ENCODE results near the genes DYSF, FBXO41 and ALMS1.

GRCh38 chr2:71465974-71467281, at the start of gene DYSF:
Gene DYSF, plus strand, starts transcription at chr2:71466699.
- RRBS = 2% methylated on average over 43 of the region's 102 CpGs

- RRBS = no CpG with 5 or more reads among the region's 7 CpGs
These were observed 127.5 kb downstream of the DYSF start for GRCh38 chr2:71593993-71594493.

- RRBS = no CpG with 5 or more reads among the region's 5 CpGs
These were observed 179.4 kb downstream of the DYSF start for GRCh38 chr2:71645900-71646389.

DNA sequence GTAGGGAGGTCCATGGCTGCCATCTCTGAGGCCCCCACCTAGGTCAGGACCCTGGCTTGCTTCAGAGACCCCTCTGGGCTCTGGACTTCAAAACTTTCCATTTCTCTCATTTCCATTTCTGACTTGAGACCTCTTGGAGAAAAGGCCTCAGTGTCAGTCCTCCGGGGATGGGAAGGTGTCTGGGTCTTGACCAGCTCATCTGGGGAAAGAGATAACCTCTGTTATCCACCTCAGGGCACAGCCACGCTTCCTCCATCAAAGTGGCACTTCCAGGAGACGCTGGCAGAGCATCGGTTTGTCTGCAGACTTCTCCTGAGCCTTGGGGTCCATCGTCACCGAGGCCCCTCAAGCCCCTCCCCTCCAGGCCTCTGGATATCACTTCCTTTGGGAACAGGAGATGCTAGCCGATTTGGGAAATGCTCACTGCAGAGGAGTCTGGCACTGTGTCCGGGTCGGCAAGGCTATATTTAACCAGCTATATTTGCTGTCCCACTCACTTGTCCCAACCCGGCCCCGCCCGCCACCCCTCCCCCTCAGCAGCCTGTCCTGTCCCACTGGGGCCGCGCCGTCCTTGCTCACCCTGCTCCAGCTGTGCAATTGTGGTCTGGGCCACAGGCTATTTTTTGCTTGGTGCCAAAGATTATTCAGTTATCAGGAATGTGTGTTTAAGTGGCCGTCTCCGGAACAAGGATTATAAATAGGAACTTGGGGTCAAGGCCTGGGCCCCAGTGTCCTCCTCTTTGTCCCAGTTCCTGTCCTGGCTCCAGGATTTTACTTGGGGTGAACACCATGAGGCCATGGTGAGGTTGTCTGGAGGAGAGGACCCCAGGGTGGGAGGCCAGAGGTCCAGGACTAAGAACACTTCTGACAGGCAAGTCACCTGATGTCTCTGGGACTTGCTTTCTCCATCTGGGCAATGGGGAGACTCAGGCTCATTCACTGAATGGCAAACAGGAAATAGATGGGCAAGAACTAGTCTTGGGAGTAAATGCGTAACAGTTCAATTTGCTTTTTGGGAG, 250.3 kb downstream of the DYSF start:
- RRBS = no CpG with 5 or more reads among the region's 18 CpGs

- RRBS = no CpG with 5 or more reads among the region's 1 CpG
These were observed 285.2 kb downstream of the DYSF start for GRCh38 chr2:71751671-71752036.

DNA sequence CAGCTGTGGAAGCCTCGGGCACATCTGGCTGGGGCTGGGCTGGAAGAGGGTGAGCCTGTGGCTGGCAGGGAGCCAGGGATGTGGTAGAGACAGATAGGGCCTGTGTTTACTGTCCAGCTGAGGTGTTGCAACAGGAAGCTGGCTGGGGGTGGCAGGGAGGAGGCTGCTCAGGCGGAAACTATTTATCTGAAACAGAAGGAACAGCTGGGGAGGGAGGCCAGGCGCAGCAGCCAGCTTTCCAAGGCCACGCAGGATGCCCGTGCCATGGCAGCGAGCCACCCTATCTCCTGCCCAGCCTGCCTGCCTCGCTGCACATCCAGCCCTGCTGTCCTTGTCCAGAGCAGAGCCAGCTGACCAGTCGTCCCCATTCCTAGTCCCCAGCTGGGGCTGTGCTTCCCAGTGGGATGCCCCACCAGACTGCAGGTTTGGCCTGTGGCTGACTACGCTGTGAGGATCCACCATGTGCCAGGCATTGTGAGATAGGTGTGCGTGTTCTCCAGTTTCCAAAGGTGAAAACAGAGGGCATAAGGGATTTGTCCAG, 264.6 kb downstream of the CYP26B1 start:
- RRBS = no CpG with 5 or more reads among the region's 10 CpGs

DNA sequence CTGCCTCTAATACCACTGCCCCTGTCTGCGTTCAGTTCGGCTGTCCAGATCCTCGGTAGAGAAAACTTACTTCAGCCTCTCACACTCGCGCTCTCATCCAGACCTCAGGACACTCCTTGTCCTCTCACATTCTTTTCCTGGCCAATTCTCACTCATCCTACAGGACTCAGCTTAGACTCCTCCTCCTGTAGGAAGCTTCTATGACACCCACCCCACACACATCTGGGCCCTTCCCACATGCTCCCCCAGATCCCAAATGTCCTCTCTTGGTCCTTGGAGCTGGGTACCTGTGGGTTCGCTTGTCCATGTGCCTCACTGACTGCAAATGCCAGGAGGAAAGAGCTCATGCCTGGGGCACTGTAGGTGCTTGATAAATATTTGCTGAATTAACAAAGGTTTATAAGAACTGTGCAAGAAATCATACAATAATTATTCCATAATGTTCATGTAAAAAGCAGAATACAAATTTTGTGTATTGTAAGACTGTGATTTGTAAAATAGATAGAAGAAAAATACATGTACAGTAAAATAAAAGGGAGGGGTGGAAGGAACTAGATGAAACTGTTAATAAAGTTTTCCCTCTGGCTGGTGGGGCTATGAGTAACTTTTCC, 182.7 kb downstream of the CYP26B1 start:
- RRBS = no CpG with 5 or more reads among the region's 6 CpGs

- RRBS = no CpG with 5 or more reads among the region's 5 CpGs
These were observed 59.4 kb downstream of the CYP26B1 start for GRCh38 chr2:72088178-72088745.

DNA sequence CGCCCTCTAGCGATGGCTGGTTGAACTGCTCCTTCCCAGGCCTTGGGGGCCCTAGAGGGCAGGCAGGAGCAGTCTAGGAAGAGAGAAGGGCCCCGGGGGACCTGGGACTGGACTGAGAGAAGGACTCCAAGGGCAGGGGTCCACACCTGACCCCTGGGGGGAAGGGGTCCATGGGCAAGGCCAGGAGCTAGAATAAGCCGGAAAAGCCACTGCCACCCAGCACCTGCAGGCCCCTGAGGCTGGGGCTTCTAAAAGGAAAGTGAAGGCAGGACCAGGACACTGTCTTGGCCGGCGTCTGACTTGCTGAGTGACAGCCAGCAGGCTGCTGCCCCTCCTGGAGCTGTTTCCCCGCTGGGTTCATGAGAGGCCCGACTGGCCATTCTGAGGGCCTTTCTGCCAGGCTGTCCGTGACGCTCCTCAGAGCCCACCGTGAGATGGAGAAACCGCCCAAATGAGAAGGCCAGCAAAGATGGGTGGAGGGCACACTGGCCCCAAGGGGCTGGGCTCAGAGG, 10.0 kb downstream of the CYP26B1 start:
- RRBS = 38% methylated on average over 3 of the region's 12 CpGs

GRCh38 chr2:72488388-72489307, 337.2 kb downstream of the EXOC6B start:
- RRBS = no CpG with 5 or more reads among the region's 5 CpGs

DNA sequence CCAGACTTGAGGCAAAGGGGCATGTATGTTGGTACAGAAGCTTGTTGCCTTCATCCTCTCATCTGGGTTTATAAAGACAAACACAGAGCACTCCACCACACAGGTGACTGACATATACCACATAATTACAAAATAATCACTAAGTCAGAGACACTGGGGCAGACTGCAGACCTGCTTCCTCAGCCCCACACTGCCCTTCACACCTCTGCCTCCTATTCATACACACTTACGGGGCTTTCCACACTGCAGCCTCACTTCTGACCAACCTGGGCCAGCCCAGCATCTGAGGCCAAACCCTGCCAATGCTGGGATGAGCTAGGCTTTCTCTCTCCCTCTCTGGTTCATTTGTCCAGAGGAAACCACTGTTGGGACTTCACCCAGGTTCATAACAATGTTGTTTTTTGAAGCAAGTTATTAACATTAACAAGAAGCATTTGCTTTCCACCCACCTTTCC, 4.5 kb downstream of the EMX1 start:
- RRBS = no CpG with 5 or more reads among the region's 1 CpG

- RRBS = no CpG with 5 or more reads among the region's 9 CpGs
These were observed 76.9 kb downstream of the SFXN5 start for GRCh38 chr2:72994636-72995077.

DNA sequence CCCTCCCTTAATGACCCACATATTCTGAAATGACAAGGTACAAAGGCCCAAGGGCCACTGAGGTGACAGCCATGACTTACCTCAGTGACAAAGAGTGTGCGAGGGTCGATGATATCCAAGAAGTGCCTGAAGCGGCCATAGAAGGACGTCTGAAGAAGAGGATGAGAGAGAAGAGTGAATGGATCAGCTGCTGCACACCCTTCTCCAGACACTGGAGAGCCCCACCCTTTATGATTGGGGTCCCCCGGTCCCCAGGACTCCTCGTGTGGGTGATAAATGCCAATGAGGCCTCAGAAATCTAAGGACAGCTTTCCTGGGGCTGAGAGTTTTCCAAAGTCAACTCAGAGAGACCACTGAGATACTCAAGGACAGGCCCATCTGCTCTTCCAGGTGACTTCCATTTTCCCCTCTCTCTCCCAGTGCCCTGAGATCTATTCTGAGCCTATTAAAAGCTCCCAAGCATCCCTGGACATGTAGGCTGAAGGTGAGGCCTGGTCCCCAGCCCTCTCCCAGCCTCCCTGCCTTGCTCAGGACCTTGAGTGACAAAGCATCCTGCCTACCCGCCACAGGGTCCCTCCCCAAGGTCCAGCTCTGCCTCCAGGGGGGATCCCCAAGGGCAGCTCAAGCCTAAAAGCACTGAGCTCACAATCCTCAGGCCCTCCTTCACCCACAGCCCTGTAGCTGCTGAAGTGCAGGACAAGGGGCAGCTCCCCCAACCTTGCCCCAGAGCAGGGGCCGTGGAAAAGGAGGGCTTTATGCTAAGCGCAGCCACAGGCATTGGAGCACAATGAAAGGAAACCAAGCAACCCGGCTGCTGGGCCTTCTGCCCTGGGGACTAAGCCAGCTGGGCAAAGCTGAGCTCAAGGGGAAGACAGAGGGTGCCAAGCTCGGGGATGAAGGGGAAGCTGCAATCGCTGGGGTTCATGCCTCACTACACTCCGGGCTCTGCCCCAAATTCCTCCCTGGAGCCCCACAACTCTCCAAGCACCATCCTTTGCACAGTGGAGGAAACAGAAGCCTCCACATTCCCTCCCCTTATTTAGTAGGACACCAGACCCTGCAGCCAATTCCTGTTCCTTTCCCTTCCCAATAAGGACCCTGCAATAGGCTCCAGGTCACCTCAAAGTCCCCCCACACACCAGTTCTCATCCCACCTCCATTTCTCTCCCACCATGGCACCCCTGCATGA, 12.7 kb downstream of the SFXN5 start:
- RRBS = no CpG with 5 or more reads among the region's 13 CpGs

DNA sequence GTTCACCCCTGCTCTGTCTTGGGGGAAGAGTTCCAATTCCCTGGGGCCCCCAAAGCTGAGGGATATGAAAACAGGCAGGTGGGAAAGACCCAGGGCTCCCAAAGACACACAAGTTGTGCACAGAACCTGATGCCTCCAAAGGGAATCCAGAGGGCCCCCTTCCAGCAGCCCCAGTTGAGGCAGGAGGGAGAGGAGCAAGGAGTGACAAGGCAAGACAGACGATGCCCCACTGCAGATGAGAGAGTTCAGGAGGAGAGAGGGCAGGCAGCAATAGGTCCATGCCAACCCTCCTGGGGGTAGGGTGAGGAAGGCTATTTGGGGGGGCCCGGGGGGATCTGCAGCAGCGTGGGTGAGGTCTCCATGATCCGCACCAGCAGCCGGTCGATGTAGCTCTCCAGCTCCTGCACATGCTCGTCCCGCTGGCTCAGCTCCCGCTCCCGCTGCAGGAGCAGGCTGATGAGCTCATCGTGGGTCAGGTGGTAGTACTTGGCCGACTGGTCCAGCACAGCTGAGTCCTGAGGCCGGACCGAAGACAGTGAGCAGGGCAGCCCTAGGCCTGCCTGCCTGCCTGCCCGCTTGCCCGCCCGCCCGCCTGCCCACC, 3.8 kb upstream of the SFXN5 start:
- RRBS = 85% methylated on average over 4 of the region's 18 CpGs

- RRBS = under 1% methylated on average over 28 of the region's 97 CpGs
These were observed at the start of gene FBXO41 for GRCh38 chr2:73283793-73284994. Gene FBXO41, minus strand, starts transcription at chr2:73284478.

DNA sequence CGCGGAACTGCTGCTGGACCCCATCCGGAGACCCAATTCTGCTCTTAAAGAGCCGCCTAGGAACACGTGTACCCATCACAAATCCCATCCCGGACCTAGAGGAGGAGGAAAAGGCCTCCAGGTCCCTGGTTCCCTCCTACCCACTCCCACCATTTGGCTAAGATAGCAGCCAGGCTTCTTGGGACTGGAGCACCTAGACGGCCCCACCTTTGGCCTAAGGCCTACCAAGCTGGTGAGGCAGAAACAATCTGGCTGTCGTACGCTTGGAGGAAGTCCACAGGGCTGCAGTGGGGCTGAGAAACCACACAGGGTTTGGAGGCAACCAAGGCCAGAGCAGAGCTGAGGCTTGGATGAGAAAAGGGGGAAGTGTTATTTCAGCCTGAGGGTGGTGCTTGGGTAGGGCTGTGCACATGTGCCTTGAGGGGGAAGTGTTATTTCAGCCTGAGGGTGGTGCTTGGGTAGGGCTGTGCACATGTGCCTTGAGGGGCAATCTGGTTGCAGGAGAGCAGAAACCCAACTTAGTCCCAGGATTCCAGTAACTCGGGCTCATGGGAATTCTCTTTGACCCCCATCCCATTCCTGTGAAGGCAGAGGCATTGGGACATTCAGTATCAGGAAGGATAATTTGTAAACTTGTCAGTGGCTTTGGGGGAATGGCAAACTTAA, 850 bp upstream of the FBXO41 start:
- RRBS = 50% methylated on average over 4 of the region's 10 CpGs

DNA sequence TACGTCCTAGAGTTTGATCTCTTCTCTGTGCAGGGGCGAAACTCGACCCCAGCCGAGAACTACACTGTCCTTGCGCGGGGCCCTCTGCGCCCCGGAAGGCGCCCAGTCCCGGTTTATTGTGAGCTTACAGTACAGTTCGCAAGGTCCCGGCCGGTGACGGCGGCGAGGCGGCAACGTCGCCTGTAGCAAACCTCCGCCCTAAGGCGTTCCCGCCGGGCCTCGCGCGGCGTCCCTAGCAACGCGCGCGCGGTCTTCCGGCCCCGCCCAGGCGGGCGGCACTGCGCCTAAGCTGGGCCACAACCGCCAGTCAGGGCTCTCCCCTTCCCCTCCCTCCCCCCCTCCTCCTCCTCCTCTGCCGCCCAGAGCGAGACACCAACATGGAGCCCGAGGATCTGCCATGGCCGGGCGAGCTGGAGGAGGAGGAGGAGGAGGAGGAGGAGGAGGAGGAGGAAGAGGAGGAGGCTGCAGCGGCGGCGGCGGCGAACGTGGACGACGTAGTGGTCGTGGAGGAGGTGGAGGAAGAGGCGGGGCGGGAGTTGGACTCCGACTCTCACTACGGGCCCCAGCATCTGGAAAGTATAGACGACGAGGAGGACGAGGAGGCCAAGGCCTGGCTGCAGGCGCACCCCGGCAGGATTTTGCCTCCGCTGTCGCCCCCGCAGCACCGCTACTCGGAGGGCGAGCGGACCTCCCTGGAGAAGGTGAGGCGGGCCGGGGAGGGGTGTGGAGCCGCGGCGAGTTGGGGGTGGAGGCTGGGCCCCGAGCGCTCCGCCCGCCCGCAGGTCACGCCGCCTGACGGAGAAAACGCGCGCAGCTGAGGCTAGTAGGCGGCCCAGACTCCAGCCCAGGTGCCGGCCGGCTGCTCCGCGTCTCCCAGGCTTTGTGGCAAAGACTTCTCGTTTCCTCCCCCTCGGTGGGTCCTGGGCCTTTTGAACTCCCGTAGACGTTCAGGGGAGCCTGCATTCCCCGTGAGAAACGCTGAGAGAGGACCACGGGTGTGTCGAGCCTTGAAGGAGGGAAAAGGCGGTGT, at the start of gene ALMS1:
Gene ALMS1 (plus strand): TSS at position 345 of the 1,030 bp plus-strand sequence.
- RRBS = 1% methylated on average over 29 of the region's 98 CpGs

- RRBS = no CpG with 5 or more reads among the region's 5 CpGs
These were observed 1.7 kb downstream of the NAT8 start for GRCh38 chr2:73640188-73641175.

DNA sequence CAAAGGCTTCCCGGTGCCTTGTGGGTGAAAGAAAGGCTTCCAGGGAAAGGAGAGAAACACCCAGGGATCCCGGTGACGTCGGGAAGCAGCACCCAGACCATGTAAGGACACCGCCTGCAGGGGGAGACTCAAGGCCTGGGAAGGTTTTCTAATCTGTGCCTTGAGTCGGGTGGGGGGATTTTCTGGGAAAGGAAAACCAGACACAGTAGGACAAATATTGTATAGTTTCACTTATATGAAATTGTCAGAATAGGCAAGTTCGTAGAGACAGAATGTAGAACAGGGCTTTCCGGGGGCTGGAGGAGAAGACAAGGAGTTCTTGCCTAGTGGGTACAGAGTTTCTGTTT, 42.7 kb upstream of the NAT8 start:
- RRBS = no CpG with 5 or more reads among the region's 8 CpGs

- RRBS = no CpG with 5 or more reads among the region's 13 CpGs
These were observed 2.1 kb downstream of the STAMBP start for GRCh38 chr2:73830641-73831383.